ENCODE data around the genes SYT1, MYF5 and PPFIA2.

GRCh38 chr12:76739040-76739737, 24.7 kb upstream of the ZDHHC17 start:
- PRO-cap, result no peak

DNA sequence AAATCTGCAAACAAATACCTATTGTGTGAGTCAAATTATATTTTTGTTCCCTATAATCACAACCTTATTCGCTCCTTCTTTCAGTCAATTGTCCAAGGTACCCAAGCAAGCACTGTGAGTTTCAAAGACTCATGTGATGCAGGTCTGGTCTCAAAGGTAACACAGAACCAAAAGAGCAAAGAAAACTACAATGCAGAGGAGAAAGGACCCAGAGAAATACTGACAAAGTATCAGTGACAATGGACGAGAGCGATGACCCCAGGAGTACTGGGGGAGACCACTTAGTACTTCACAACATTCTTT, 1.4 kb downstream of the CSRP2 start:
- PRO-cap, result no peak

- PRO-cap, result no peak
These were observed 484 bp downstream of the E2F7 start for GRCh38 chr12:77064758-77065411.

GRCh38 chr12:78088363-78089219, 257.9 kb downstream of the NAV3 start:
- PRO-cap, result no peak

GRCh38 chr12:78293196-78293824, 462.6 kb downstream of the NAV3 start:
- PRO-cap, result no peak

DNA sequence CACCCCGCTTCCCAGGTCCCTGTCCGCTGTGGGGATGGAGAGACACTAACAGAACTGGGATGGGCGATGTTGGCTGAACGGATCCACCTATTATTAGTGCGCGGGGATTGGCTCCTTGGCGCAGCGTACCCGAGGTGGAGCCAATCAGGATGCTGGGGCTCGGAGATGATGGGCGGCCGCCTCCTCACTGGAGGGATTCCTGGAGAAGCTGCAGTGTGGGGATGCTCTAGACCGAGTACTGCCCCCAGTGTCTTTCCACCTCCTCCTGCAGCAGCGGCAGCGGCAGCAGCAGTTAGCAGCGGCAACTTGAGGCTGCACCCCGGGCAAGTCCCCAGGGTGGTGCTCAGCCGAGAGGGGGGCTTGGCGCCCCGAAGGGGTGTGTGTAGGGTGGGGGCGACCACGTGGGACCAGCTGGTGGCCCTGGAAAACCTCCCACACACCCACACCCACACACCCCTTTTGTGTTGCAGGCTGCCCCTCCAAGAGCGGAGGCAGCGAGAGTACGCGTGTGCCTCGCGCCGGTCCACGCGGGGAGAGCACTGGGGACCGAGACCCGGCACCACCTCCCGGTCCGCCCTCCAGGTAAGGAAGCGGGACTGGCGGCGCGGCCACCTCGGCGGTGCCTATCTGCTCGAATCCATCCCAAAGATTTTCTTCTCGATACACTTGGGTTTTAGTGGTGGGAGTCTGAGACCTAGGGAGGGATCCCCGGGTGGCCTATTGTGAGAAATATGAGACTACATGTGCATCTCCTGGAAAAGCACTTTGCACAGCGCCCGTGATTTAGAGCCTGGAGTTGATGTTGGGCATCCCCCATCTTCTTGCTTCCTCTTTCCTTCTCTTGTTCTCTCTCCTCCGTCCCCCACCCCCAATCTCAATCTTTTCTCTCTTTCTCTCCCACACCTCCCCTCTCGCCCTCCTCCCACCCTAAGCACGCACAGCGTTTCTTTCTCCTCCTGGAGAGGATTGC, at the start of gene SYT1:
Gene SYT1 (plus strand): TSS at position 247 of the 970 bp plus-strand sequence.
- PRO-cap, result no peak

DNA sequence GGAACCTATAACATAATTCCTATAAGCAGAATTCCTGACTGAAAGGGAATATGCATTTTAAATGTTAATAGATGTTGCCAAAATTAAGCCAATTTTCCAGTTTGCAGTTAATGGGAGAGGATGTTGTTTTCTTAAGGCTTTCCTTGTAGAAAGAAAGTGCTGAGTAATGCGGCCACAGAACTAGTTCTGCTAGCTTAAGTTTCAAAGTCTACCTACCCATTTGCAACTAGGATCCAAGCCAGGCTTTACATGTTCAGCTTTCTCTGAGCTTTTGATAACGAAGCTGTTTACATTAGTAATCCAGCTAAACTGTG, 275.1 kb downstream of the PAWR start:
- PRO-cap, result no peak

DNA sequence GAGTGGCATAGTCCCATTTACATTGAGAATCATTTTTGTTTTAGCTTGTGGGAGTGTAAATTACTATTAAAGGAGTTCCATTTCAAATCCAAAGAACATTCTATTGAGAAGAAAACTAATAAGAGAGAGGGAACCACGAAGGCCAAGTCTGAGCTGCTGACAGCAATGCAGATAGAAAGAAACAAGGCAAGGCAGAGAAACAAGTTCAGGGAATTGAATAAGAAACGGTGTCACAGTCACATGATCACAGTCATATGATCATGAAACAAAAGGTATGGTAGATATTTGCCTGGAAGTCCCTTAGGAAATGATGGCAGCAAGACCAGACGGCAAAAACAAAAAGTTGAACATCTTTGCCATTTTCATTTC, 274.8 kb downstream of the PAWR start:
- PRO-cap, result no peak

- PRO-cap, result no peak
These were observed 147.5 kb downstream of the PAWR start for GRCh38 chr12:79543273-79543747.

DNA sequence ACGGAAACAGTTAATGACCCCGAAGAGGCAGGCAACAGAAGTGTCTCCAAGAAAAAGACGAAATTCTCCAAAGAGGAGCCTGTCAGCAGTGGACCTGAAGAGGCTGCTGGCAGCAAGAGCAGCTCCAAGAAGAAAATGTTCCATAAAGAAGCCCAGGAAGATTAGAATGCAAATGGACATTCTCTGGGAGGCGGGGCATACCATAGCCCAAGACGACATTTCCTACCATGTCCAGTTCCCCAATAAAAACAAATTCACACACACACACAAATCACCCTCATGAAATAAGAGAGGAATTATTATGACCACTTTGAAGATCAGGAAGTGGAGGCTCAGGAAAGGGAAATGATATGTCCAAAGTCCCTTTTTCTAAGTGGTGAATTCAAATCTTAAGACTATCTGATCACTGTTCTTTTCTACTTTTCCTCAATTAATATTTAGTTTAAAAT, 131.7 kb downstream of the PAWR start:
- PRO-cap, result no peak

DNA sequence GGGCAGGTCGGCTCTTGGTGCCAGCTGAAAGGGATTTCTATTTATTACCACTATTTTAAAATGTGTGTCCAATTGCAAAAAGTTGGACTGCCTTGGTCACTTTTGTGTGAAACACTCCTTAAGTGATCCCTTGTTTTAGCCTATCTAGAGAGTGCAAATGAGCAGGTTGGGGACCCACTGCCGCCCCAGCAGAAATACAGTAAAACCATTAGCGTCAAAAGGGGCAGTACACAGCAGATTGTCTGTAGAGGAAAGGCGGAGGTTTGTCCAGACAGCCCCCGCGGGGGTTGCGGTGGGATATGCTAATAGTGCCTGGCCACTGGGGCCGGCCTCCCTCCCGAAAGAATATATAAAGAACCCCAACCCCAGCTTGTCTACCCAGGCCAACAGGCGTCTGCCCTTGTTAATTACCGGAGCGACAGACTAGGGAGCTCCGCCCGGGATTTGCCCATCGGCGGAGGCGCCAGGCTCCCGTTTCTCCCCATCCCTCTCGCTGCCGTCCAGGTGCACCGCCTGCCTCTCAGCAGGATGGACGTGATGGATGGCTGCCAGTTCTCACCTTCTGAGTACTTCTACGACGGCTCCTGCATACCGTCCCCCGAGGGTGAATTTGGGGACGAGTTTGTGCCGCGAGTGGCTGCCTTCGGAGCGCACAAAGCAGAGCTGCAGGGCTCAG, at the start of gene MYF5:
Gene MYF5 (plus strand): TSS at position 377 of the 676 bp plus-strand sequence.
- PRO-cap, result no peak

GRCh38 chr12:80821464-80822141, 104.9 kb downstream of the MYF5 start:
- PRO-cap, result no peak

DNA sequence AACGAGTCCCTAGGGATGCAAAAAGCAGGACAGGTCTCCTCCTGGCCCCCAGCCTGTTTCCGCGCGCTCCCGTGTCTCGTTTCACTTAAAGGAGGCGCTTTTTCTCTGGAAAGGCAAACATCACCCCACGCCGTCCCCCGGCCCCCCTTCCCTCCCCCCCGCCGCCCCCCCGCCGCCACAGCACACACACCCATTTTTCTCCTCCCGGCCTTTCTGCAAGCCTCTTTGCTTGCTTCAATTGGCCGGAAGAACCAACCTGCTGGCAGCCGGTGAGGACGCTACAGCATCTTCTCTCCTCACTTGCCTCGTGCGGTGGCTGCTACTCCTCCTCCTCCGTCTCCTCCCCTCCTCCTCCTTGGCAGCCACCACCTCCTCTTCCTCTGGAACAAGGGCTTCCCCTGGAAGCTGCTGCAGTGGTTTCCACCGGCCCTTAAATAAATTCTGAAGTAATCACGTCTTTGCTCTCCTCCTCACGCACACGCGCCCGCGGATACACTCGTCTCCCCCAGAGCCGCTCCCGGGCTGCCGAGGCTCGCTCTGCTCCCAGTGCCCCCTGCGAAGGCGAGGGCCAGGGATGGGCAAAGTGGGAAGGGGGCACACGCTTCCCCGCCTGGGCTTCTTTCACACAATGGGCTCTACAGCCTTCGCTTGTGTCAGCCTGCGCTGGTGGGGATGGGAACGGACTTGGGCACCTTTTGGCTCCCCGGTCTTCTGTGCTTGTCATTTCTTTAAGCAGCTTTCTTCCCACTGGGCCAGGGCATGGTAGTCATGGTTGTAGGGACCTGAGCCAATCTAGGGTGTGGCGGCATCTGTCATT, at the start of gene PPFIA2:
Gene PPFIA2 (minus strand): TSS at position 327 of the 817 bp plus-strand sequence.
- PRO-cap, result no peak

- PRO-cap, result no peak
These were observed 20.6 kb downstream of the SLC6A15 start for GRCh38 chr12:84891989-84892364.

- PRO-cap, result no peak
These were observed 1.5 kb downstream of the SLC6A15 start for GRCh38 chr12:84911057-84911602.

DNA sequence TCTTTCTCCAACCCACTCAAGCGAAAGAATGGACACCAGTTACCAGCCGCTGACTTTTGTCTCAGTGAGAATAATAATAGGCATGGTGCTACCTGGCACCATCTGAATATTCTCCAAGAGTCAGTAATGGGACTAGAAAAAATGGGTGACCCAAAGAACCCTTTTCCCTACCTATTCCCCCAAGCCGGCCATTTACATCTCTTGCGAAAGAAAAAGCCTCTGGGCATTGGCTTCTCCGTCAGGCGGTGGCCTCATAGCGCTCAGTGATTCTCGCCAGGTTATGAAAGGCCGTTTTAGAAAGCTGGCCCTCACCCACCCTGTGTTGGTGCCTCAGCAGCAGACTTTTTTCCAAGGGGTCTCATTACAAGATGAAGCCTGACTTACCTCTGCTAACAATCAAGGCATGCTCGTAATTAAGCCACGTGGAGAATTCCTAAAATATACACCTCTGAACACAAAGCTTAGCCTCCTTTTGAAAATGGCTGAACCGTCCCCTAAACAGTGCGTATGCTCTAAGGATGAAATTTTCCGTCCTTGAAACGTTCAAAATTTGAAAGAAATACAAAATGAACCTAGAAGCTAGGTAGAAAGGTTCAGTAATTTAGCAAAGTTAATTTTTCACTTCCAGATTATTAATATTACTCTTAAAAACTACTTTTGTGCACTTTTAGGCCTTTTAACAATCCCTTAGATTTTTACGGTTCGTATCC, 672 bp upstream of the SLC6A15 start:
- PRO-cap, result no peak

GRCh38 chr12:84986200-84986520, 49.9 kb downstream of the TSPAN19 start:
- PRO-cap, result no peak

- PRO-cap, result no peak
These were observed 19.6 kb downstream of the TSPAN19 start for GRCh38 chr12:85016385-85017000.

- PRO-cap, result no peak
These were observed 30.7 kb downstream of the RASSF9 start for GRCh38 chr12:85805284-85806063.

DNA sequence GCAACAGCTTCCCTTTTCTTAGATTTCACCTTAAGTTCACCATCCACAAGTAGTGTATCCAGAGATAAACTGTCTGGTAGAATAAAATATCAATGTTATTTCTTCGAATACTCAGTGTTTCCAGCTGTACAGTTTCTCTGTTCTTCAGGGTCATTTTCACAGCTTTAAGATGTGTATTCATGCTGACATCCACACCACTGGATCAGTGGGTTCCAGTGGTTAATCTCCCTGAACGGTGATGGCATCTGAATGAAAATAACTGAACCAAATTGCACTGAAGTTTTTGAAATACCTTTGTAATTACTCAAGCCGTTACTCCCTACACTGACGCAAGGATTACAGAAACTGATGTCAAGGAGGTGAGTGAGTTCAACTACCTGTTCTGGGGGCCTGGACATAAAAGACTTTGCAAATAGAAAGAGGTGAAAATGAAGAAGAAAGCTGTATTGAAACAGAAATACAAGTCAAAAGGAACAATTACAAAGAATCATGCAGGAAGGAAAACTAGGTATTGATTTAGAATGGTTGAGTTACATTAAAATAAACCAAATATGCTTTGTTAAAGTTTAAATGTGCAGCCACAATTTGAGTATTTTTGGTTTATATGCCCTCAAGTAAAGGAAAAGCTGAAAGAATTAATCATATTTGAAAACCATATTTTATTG, 208.3 kb downstream of the C12orf50 start:
- PRO-cap, result no peak